M059J (cell line): Measurements from ENCODE around the genes EXOC6B, CCT7, EGR4, C2orf78 and SLC4A5.

DNA sequence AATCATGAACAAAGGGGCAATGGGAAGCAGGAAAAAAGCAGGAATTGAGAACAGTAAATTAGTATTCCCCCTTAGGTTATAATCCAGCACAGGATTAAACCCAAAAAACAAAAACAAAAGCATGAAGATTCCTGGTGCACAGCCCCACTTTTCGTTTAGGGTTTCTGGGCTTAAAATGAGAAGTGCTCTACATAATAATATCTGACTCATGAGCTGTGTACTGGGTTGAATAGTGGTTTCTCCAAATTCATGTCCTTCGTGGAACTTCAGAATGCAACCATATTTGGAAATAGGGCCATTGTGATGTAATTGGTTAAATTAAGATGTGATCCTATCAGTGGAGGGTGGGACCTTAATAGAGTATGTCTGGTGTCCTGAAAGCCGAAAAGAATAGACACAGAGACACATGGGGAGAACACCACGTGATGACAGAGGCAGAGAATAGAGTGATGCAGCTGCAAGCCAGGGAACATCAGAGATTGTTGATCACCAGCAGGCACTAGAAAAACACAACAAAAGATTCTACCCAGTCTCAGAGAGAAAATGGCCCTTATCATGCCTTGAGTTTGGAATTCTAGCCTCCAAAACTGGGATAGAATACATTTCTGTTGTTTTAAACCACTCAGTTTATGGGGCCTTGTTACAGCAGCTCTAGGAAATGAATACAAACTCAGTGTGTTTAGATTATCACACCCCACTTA is 310.2 kb downstream of the EXOC6B start:
- RAMPAGE, long total RNA: no peak

DNA sequence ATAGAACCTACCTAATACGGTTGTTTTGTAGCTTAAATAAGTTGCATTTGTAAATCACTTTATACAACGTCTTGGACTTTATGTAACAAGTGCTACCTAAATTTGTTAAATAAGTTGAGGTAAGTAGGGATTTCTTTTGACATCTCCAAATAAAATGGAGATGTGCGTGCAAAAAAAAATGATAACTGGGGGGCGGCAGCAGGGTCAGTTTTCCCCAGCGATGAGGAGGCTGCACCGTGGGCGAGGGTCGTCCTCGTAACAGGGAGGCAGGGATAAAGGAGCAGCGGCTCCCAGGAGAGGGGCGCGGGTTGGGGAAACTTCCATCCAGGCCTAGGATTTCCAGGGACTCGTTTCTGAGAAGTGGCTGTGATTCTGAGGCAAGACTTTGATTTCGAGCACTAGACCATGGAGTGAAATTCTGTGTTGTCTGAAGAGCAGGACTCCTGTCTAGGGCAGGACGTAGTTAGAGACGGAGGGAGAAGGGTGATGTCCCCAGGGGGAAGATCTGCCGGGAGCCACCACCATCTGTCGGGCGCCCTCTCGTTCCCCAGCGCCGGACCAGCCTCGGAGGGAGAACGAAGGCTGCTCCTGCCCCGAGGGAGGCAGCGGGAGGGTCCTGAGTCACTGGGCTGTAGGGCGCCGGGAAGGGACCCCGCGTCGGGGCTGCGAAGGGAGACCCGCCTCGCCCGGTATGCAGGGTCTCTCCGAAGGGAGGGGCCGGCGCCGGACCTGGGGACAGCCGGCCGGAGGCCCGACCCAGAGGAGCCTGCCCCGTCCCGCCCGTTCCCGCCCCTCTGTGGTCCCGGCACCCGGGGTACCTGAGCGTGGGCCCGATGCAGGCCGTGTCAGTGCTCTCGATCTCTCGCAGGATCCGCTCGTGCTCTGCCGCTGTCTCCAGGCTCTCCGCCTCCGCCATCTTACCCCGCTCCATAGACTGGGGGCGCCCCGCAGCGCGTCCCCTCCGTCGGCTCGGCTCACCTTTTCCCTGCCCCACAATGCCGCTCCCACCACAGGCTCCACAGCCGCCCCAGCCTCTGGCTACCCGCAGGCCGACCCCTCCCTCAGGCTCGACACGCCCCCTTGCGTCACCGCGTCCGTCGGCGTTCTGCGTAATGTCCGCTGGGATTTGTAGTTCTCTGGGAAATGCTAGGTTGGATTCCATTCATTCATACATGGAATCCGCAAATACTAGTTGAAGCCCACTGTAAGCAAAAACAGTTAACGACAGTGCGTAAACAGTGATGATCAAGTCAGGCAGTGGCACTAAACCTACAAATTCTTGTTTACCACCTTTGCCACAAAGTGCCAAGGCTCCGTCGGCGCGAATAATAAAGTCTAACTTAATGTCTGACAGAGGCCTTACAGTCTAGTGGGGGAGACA is at the start of gene EXOC6B:
Gene EXOC6B (minus strand): TSS at position 1,054 of the 1,381 bp plus-strand sequence.
- RAMPAGE, long total RNA: no peak

DNA sequence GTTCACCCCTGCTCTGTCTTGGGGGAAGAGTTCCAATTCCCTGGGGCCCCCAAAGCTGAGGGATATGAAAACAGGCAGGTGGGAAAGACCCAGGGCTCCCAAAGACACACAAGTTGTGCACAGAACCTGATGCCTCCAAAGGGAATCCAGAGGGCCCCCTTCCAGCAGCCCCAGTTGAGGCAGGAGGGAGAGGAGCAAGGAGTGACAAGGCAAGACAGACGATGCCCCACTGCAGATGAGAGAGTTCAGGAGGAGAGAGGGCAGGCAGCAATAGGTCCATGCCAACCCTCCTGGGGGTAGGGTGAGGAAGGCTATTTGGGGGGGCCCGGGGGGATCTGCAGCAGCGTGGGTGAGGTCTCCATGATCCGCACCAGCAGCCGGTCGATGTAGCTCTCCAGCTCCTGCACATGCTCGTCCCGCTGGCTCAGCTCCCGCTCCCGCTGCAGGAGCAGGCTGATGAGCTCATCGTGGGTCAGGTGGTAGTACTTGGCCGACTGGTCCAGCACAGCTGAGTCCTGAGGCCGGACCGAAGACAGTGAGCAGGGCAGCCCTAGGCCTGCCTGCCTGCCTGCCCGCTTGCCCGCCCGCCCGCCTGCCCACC is 3.8 kb upstream of the SFXN5 start:
- RAMPAGE, long total RNA: no peak

- RAMPAGE, long total RNA: no peak
Observed at GRCh38 chr2:73089240-73090255, 18.0 kb upstream of the SFXN5 start.

- RAMPAGE, long total RNA: no peak
Observed at GRCh38 chr2:73234095-73235316, at the start of gene CCT7. TSS of gene CCT7 (plus strand) at chr2:73234308.

DNA sequence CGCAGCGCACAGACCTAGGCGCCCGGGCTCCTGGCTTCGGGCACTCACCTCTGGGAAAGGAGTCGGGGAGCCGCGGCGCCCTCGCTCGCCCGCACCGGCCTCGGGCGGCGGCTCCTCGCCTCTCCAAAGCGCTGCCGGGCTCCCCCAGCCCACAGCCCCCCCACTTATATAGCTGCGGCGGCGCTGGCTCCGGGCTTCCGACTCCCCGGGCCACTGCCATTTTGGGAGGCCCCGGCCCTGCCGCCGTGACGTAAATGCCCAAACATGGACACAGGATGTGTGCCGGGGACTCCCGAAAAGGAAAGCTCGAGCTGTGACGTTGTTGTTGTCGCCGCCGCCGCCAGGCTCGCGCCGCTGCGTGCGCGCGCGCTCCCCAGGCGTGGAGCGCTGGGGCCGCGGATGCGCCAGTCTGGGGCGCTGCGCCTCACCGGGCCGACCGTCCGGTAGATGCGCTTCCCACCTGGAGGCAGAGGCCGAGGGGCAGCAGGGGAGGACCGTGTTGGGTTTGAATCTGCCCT is at the start of gene EGR4:
Gene EGR4 (minus strand): TSS at position 142 of the 518 bp plus-strand sequence.
- RAMPAGE, long total RNA: no peak

DNA sequence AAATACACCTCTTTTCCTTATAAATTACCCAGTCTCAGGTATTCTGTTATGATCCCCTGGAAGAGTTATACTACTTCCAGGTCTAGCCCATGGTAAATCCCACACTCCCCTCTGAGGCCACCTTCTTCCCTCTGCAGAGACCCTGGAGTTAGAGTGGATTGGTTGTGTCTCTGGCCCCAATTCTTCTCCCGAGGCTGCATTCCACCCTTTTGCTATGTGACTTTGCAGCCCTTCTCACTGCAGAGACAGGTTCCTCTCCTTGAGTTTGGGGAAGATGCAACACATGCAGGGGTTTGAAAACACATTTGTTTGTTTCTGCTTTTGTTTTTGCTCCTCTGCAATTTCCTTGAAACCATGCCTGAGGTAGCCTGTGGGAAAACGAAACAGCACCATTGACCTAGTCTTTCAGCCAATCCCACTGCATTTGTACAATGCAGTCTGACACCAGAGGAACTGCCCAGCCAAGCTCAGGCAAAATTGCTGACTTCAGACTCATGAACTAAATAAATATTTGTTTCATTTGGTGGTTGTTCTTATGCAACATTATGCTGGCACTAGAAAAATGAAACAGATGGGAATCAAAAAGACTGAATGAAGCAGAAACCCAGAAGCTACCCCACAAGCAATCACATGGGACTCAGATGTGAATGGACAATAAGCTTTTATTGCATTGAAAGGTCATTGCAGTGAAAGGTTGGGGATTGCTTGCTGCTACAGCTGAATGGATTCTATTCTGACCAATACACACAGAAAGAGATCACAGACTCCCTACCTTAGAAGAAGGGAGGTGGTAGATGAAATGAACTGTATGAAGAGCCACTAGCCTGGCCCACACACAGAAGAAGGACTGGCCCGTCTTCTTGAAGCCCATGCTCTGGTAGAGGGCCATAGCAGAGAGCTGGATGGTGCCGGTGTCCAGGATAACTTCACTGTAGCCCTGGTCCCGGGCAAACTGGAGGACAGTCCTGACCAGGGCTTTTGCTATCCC is 1.7 kb downstream of the NAT8 start:
- RAMPAGE, long total RNA: no peak

DNA sequence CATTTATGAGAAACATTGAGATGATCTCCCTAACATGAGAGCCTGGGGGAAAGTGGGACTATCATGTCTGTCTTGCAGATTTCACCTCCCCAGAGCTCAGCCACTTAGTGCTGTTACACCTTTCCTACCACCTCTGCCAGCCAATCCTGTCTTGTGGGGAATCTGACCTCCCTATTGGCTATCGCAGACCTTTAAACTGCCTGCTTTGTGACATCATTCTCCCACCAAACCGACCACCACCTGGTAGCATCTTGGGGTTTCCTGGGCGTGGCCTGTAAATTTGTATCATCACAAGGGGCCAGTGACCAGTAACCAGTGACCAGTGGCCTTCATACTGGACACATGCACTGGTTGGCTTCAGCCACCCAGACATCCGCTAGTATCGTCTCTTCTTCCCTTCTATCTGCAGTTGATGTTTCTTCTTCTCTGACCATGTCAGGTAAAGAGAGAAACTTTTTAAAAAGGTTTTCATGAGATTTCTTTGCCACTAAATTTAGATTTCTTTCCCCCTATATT is at the start of gene C2orf78:
Gene C2orf78 (plus strand): TSS at position 216 of the 516 bp plus-strand sequence.
- RAMPAGE, long total RNA: no peak

GRCh38 chr2:73896270-73897050 is 3.7 kb downstream of the ACTG2 start:
- RAMPAGE, long total RNA: no peak

- RAMPAGE, long total RNA: no peak
Observed at GRCh38 chr2:73920517-73920716, 6.3 kb upstream of the DGUOK start.

DNA sequence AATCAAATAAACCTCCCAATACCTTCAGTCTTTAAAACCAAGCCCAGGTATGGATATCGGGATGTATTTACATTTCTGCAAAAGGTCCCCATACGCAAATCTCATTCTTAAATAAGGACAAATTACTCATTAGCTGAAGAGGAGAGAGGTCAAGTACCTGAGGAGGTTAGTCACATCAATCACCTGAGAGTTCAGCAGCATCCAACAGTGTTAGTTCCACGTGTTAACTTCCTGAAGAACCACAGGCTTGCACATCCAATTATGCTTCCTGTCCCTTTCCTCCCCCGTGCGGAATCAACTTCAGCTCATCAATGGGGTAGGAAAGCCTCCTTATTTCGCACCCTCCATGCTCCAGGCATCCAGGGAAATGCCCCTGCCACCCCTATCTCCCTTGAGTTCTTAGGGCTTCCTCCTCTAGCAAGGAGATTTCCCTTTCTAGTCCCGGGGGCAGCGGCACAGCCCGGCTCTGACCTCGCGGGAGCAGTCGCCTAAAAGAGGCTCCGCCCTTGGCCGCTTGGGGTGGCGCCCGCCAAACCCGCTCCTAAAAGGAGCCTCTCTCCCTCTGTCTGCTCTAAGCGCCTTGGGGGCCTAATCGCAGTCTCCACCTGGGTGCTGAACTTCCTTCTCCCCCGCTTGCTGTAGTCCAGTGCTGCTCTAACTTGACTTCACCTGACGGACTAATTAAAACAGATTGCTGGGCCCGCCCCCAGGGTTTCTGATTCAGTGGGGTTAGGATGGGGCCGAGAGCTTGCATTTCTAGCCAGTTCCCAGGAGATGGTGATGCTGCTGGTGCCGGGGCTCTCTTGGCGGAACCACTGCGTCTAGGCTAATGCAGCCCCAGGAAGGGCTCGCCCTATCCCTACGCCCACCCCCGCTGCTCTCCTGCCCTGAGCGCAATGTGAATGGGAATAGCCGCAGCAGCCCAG is 3.5 kb upstream of the TET3 start:
- RAMPAGE, long total RNA: no peak

GRCh38 chr2:73985354-73985434 is 484 bp downstream of the TET3 start:
- RAMPAGE, long total RNA: no peak

DNA sequence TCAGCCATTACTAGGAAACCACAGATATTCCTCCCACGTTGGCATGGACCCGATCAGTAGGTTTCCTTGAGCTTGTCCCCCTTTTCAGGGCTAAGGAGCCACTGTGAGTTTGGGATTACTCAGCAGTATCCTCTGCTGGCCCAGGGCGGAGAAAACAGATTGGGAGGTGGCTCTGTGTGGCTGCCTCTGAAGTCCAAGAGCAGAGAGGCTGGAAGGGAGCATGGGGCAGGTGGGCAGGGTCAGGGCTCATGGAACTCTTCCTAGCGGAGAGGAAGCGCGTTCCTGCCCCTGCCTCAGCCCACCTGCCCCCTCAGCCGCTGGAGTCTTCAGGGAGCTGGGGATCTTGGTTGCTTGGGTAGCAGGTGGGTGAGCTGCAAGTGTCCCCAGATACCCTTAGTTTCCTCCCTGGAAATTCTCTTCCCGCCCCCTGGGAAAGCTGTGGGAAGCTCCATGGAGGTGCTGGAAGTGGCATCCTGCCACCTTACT is 19.2 kb downstream of the TET3 start:
- RAMPAGE, long total RNA: no peak

DNA sequence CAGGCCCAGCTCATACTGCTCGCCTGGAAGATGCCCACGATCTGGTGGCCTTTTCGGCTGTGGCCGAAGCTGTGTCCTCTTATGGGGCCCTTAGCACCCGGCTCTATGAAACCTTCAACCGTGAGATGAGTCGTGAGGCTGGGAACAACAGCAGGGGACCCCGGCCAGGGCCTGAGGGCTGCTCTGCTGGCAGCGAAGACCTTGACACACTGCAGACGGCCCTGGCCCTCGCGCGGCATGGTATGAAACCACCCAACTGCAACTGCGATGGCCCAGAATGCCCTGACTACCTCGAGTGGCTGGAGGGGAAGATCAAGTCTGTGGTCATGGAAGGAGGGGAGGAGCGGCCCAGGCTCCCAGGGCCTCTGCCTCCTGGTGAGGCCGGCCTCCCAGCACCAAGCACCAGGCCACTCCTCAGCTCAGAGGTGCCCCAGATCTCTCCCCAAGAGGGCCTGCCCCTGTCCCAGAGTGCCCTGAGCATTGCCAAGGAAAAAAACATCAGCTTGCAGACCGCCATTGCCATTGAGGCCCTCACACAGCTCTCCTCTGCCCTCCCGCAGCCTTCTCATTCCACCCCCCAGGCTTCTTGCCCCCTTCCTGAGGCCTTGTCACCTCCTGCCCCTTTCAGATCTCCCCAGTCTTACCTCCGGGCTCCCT is 61.9 kb downstream of the TET3 start:
- RAMPAGE, long total RNA: no peak

DNA sequence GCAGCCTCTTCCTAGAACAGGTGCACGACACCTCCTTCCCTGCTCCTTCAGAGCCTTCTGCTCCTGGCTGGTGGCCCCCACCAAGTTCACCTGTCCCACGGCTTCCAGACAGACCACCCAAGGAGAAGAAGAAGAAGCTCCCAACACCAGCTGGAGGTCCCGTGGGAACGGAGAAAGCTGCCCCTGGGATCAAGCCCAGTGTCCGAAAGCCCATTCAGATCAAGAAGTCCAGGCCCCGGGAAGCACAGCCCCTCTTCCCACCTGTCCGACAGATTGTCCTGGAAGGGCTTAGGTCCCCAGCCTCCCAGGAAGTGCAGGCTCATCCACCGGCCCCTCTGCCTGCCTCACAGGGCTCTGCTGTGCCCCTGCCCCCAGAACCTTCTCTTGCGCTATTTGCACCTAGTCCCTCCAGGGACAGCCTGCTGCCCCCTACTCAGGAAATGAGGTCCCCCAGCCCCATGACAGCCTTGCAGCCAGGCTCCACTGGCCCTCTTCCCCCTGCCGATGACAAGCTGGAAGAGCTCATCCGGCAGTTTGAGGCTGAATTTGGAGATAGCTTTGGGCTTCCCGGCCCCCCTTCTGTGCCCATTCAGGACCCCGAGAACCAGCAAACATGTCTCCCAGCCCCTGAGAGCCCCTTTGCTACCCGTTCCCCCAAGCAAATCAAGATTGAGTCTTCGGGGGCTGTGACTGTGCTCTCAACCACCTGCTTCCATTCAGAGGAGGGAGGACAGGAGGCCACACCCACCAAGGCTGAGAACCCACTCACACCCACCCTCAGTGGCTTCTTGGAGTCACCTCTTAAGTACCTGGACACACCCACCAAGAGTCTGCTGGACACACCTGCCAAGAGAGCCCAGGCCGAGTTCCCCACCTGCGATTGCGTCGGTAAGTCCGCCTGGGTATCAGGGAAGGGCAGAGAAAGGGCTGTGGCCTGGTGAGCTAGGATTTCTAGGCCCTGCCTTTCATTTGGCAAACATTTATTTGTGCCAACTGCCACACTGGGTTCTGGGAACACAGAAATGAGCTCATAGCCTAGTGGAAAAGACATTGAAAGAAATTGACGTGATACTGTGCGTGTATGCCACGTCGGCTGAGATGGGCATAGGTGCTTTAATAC is 63.2 kb downstream of the TET3 start:
- RAMPAGE, long total RNA: no peak

GRCh38 chr2:74057419-74058397 is 73.0 kb downstream of the TET3 start:
- RAMPAGE, long total RNA: no peak

DNA sequence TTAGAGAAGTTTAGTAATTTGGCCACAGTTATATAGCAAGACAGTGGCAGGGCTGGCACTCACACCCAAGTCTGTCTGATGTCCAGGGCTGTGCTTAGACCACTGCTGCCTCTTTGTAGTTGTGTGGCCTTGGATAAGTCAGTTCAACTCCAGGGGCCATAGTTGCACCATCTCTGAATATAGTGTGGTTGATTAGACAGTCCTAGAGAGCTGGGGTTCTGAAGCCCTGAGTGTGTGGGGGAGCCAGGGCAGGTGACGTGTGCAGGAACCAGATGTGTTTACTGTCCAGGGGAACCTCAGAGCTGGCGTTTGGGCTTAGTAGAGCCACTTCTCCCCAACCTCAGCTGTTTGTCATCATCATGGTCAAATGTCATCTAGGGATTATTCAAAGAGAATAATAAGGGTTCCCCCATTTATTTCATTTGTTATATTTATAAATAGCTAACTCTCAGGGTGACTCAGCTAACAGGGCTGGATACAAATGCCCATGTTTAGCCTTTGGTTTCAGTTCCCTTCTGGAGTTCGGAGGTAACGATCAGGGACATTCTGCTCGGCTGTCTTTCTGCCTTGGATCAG is 67.9 kb downstream of the BOLA3 start:
- RAMPAGE, long total RNA: no peak

DNA sequence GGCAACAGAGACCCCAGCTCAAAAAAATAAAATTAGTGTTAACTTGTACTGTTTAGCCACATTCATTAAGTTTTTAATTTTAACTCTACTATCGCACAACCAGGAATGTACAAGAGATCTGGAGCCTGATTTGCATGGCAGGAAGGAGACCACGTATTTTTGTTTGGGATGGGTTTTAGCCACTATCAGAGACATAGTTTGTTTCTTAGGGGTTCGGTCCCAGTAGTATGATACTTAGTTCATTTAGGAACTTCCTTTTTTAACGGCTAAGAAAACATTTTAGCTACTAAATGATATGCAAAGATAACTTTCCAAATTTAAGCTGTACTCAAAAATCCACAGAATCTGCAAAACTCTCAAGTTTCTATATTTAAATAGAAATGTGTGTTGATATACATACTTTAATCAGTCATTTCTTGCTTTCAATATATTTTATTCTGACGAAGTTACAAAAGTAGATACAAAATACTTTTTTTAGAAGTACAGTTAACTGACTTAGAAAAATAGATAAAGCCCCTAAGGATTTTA is 4.5 kb upstream of the BOLA3 start:
- RAMPAGE, long total RNA: no peak

DNA sequence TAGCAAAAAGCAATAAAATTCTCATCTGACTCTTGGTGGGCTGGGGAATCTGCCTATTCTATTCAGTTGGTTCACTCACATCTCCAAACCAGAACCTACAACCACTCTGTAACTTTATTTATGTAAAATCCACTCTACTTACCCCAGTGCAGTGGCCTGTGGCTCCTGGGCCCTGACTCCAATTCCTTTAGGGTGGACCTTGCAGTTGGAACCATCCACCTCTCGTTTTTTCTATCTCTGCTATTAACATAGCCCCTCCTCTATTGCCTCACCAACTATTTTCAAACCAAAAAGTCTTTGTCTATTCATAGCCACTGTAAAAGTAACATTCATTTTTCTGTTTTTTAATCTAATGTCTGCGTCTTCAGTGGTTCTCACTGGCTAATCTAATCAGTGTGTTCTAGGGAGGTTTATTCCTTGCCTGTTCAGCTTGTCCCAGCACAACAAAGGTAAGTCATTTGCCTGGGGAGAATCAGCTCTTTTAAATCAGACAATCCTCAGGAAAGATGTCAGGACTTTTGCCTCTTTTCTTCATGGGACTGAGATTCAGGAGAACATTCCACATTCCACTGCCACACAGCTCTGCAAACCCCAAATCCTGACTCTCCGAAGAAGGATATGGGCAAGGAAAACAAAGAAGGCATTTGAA is at the start of gene SLC4A5:
Gene SLC4A5 (minus strand): TSS at position 203 of the 649 bp plus-strand sequence.
- RAMPAGE, long total RNA: no peak

GRCh38 chr2:74371359-74372249 is 8.5 kb downstream of the DCTN1 start:
- RAMPAGE, long total RNA: no peak